Skeletal muscle satellite cell (primary cell): ENCODE measurements around the gene NCF2.

- CAGE, long polyA plus RNA: no peak
Observed at GRCh38 chr1:183318154-183318728, 99.9 kb downstream of the NMNAT2 start.

DNA sequence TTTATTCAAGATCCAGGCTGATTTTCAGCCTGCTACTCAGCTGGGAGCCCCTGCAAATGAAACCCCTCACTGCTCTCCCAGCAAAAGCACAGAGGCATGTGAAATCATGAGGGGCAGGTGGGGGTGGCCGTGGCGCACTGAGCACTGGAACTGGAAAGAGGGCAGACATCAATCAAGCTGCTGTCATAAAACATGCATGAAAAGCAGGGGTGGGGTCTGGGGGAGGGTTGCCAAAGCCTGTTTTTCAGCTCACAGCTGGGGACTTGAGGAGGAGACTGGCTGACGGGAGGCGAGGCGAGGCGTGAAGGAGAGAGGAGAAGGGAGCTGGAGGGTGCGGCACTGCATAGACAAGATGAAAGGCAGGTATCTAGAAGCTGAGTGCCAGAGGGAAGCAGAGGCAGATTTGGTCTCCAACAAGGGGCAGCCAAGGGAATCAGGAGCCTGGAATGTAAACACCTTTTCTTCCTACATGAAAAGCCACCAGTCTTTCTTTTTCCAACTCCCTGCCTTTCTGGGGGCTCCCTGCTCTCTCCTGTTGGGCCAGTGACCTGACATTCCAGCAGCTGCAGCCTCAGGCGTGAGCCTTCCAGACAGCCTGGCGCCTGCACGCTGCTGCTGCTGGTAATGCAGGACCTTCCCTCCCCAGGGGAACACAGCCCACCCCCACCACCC is 87.0 kb downstream of the NMNAT2 start:
- CAGE, long polyA plus RNA: no peak

- CAGE, long polyA plus RNA: no peak
Observed at GRCh38 chr1:183580237-183580741, 10.0 kb downstream of the NCF2 start.

DNA sequence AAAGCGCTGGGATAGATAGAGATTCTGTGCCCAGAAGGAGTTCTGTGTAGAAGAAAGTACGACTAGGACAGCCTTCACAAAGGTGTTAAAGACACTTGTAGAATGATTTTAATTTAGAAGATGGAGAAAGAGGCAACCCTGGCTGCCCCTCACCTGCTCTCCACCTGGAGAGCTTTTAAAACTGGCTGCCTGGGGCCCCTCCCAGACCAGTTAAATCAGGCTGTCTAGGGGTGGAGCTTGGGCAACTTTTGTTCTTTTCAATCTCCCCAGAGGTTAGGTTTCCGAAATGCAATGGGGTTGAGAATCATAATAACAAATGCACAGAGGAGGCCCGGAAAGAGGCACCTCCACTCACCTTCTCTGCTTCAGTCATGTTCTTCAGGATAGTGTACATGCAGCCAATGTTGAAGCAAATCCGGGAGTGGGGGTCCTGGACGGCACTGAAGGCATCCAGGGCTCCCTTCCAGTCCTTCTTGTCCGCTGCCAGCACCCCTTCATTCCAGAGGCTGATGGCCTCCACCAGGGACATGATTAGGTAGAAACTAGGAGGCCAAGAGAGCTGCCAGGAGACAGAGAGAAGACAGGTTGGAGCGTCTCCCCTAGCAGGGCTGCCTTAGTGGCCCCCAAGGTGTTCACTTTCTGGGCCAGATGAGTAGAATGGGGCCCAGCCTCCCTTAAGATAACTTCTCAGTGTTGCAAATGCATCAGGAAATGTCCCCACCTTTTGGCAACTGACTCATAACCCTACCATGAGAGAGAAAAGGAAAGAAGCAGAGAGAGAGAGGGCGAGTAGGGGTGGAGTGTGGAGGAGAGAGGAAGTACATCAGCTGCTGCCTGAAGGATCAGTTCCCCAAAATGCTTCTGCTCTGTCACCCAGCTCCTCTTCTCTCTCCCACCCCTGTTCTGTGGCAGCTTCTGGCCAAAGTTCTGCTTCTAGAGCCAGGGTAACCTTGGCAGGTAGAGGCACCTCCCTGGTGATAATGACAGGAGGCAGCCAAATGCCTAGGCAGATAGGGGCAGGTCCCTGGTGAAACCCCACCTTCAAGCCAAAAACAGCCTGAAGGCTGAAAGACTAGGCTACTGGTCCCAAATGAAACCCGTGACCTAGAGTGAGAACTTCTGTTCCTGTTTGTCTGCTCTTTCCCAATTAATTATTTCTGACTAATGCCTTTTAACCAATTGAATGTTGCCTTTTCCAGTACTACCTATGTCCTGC is at the start of gene NCF2:
TSS of gene NCF2 (minus strand) at position 659 of the 1,216 bp plus-strand sequence.
- CAGE, long polyA plus RNA: no peak

DNA sequence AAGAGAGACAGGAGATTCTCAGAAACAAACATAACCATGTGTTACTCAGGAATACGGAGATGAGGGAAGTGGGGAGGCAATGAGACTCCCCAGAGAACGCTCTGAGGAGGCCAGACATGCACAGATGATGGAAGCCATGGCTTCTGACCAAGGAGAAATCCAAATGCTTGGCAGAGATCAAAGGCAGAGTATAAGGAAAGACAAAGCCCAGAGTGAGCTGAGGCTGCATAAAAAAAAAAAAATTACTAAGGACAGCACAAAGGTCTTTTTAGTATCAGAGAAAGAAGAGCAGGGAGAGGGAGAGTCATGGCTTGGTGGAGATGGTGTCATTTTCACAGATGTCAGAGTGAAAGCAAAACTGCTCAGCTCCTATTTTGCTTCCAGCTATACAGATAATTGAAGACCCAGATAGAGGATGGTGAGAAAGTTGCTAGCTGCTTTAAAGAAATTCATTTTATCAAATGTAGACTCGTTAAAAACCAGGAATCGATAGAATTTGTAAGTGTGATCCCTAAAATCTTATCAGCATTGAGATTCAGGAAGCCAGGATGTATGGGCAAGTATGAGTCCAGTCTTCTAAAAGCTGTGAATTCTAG is 8.2 kb upstream of the NCF2 start:
- CAGE, long polyA plus RNA: no peak

GRCh38 chr1:183616928-183617423 is 18.6 kb downstream of the ARPC5 start:
- CAGE, long polyA plus RNA: no peak

DNA sequence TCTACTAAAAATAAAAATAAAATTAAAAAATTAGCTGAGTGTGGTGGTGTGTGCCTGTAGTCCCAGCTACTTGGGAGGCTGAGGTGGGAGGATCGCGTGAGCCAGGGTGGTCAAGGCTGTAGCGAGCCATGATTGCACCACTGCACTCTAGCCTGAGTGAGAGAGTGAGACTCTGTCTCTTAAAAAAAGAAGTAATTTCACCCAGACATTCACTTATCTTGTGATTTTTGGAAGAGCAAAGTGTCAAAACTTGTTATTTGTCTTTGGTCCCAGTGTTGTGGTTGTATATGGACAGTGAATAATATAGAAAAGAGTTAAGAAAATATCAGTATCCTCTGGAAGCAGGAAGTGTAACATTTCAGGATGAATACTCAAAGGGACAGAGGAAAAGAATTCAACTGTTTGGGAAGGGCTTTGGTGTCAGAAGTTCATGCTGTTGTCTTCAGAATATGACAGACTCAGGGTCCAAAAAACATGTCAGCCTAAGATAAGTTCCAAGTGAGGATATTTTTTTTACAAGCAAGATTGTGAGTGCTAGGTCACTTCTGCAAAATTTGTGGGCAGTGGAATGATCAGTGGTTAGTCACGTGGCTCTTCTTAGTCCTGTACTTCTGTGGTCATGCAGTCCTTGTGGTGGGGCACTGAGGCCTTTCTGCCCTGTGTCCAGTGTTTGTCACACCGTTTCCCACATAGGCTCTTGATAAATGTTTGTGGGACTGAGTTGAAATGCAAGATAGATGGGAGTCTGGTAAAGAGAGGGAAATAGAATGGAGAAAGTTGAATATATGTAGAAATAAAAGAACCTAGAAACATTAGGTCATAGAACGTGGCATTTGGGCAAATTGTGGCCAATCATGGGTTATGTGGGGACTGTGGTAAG is 5.1 kb downstream of the RGL1 start:
- CAGE, long polyA plus RNA: no peak

DNA sequence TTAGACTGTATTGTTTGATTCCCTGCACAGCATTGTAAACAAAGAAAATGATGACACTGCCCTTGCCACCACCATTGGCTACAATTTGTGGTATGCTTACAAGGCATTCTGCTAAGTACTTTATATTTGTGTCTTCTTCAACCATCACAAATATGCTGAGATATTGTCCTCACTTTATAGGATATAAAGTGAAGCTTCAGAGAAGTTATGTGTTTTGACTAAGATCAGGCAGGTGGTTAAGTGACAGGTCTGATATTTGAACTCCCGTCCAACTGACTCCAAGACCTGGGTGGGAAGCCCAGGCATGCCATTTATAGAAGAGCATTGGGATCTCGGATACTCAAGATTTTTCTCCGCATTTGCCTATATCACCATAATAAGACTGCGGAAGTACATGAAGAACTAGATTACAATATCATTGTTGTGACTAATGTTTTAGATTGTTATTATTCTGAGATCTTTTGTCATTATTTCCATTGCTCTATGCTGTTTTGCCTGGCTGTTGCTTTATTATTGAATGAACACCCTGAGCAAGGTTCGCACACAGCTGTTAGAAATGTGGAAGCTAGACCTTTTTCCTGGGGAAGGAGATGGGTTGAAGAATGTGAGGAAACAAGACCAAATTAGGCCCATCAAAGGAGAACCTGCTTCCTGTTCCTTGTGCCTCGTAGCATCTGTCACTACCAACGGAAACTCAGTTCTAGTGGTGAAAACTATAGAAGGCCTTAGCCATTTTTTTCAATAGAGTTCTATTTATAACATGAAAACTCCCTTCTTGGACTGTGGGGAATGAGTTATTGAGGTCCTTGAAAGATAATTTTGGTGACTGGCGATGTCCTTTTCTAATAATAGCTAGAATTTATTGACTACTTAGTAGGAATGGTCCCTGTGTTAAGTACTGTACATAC is 68.6 kb downstream of the RGL1 start:
- CAGE, long polyA plus RNA: no peak

GRCh38 chr1:183900012-183900399 is 95.1 kb downstream of the RGL1 start:
- CAGE, long polyA plus RNA: no peak

DNA sequence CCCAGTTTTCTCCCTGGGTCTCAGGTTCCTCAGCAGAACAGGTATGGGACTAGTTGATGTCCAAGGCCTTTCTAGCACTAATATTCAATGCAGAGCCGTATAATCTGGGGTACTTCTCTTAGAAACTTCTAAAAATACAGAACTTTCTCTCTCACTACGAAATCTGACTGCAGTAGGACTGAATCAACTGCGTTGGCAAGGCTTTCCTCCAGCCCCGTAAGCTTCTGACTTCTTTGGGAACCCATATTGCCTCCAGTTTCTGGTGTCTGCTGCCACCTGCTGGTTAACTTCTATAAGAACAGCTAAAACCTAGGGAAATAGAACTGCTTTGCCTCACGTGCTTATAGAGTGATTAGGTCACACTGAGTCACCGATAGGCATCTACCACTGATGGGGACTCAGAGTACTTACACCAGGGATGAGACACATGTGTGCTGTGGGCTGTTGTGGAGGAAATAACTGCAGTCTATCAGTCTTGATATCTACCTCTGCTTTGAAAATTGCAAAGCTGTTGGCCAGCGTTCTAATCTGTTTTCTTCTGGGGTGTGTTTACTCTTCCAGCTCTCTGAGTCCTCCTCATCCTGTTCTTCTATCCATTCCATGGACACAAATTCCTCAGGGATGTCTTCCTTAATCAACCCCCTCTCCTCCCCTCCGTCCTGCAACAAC is 111.1 kb downstream of the RGL1 start:
- CAGE, long polyA plus RNA: no peak

- CAGE, long polyA plus RNA: no peak
Observed at GRCh38 chr1:184606745-184607355, 147.8 kb downstream of the EDEM3 start.

DNA sequence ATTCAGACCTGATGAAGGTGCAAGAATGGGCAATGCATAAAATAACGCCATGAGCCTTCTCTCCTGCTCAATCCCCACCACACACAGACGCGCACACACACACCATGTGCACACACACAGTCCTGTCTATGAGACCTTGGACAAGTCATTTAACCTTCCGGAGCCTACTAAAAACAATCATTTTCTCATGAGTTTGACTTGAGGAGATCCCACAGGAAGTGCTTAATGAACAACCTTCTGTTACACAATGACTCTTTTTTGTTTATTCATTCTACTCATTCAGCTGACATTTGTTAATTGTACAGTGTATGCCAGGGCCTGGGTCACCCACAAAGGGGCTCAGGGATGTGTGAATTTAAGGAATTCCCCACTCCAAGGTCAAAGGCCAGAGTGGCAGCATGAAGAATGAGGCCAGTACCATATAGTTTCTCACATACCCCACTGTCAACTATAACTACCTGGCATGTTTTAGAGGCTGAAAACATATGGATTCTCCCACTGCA is 125.3 kb downstream of the EDEM3 start:
- CAGE, long polyA plus RNA: no peak

DNA sequence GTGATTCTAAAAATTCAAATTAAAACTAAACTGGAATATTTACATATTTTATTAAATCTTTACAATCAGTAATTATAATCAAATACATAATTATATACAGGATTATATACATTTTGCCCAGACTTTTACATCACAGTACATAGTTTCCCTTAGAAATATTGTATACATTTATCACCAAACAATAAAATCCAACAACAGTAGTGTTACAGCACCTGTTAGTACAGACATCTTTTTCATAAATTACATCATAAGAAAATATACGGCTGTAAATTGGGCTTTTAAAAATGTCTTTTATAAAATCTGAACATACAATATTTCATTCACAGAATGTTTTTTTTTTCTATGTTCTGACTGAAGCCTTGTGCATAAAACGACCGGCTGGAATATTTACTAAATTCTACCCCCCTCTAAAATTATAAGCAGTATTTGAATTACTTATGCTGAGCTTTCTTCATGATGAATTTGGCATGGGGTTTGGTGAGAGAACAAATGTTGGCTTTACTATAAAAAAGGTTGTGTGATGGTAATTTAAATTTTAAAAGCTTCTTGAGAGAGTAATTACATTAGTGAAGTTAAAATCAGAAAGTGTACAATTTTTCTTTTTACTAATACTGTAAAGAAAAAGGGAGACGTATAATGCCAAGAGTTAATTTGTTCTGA is 64.1 kb downstream of the EDEM3 start:
- CAGE, long polyA plus RNA: no peak

DNA sequence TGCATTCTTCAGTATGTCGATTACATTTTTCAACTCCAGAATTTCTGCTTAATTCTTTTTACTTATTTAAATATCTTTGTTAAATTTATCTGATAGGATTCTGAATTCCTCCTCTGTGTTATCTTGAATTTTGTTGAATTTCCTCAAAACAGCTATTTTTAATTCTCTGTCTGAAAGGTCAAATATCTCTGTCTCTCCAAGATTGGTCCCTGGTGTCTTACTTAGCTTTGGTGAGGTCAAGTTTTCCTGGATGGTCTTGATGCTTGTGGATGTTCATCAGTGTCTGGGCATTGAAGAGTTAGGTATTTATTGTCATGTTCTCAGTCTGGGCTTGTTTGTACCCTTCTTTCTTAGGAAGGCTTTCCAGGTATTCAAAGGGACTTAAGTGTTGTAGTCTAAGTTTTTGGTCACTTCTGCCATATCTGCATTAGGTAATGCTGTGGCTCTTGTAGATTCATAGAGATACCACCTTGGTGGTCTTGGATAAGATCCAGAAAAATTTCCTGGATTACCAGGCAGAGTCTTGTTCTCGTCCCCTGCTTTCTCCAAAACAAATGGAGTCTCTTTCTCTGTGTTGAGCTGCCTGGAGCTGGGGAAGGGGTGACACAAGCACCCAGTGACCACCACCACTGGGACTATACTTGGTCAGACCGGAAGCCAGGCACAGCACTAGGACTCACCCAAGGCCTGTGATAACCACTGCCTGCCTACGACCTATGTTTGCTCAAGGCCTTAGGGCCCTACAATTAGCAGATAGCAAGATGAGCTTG is 47.2 kb downstream of the NIBAN1 start:
- CAGE, long polyA plus RNA: no peak

DNA sequence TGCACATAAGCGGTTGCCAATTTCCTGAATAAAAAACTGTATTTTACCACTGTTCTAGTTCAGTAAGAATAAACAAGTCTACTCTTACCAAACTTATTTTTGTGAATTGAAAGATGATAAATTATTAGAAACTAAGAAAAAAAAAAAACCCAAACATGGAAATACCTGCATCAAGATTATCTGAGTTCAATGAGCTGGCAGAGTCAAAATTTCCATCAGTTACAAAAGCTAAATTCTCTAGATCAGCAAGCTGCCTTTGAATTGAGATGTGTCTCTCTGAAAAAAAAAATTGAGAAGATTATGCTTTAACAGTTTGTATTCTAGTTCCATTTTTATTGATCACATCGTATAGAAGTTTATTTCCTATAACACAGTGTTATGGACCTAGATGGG is 5.1 kb downstream of the TRMT1L start:
- CAGE, long polyA plus RNA: no peak

GRCh38 chr1:185300905-185301386 is 16.1 kb downstream of the IVNS1ABP start:
- CAGE, long polyA plus RNA: no peak

DNA sequence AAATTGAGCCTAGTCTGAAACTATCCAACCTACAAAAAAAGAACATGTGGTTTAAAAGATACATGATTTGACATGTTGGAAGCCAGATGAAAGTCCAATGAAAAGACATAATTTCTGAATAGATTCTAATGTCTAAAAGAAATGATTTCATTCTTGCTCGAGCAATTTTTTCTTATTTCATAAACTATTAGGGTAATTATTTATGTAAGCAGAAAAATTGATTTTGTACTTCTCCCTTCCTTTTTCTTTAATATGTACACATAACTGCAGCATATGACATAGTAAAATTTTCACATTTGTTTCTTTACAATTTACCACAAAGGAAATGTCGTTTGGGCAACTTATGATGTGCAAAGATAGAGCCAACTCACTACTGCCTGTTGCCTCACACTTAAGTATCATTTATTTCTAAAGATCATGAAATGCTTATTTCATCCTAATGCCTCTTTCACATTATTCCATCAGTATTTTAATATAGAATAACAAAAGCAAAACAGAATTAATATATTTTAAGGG is 165.8 kb upstream of the HMCN1 start:
- CAGE, long polyA plus RNA: no peak

DNA sequence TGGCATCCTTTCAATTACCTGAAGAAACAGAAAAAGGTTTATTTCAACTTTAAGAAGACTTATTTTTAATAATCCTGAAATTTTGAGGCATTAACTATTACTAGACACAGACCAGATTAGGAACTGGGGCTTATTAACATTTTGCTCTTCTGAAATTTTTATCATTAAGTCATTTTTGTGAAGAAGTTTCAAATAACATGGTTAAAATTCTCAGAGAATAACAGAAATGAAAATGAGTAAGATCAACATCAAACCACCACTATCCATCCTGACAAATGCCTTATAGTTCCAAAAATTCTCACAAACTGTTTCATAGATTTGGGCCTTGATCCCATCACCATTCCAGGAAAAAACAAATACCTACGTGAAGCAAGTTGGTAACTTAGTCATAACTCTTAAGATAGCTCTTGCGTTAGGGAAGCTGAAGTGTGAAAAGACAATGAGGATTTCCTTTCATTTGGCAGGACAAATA is 55.3 kb upstream of the HMCN1 start:
- CAGE, long polyA plus RNA: no peak

DNA sequence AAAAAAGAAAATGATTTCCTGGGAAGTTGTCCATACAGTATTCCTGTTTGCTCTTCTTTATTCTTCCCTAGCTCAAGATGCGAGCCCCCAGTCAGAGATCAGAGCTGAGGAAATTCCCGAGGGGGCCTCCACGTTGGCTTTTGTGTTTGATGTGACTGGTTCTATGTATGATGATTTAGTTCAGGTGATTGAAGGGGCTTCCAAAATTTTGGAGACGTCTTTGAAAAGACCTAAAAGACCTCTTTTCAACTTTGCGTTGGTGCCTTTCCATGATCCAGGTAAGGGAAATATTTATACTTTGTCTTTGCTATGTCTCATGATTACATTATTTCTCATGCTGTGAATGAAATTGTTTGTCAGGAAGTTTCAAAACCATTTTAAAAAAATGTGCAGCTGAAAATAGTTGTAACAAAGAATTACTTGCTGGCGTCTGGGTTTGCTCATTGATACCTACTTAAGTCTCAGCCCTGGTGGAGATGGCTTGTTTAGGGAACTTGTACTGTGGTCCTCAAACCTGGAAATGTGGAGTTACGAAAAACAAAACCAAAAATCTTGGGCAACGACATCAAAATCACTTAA is 668 bp downstream of the HMCN1 start:
- CAGE, long polyA plus RNA: no peak

- CAGE, long polyA plus RNA: no peak
Observed at GRCh38 chr1:186360731-186361108, 14.3 kb downstream of the TPR start.